Skin of body (tissue), 2 donors: ENCODE data around the gene ABCB1.

- RAMPAGE, long total RNA, result no peak
Measured at GRCh38 chr7:81947997-81948870, 178.4 kb upstream of the HGF start.

GRCh38 chr7:82805321-82805984 lies 357.2 kb downstream of the PCLO start:
- RAMPAGE, long total RNA, result no peak

DNA sequence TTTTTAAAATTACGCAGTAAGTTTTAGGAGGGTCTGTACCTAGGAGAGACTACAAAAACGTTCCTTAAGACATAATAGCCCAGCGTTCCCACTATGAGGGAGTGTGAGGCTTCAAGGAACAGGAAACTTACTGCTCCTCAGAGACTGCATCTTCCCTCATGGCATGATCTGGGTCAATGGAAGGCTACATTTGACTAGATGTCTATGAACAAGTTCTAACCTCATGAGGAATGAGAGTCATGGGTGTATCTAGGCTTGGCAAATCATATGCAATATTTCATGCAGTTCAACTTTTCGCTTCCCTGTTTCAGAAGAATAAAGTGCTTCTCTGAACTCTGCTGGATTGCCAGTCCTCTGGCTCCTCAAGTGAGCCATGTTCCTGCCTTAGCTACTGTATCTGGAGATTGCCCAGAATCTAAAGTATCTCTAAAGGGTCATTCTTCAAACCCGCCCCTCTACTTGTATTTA lies 54.2 kb upstream of the SEMA3A start:
- RAMPAGE, long total RNA, result no peak

GRCh38 chr7:84582751-84583041 lies 388.1 kb upstream of the SEMA3A start:
- RAMPAGE, long total RNA, result no peak

DNA sequence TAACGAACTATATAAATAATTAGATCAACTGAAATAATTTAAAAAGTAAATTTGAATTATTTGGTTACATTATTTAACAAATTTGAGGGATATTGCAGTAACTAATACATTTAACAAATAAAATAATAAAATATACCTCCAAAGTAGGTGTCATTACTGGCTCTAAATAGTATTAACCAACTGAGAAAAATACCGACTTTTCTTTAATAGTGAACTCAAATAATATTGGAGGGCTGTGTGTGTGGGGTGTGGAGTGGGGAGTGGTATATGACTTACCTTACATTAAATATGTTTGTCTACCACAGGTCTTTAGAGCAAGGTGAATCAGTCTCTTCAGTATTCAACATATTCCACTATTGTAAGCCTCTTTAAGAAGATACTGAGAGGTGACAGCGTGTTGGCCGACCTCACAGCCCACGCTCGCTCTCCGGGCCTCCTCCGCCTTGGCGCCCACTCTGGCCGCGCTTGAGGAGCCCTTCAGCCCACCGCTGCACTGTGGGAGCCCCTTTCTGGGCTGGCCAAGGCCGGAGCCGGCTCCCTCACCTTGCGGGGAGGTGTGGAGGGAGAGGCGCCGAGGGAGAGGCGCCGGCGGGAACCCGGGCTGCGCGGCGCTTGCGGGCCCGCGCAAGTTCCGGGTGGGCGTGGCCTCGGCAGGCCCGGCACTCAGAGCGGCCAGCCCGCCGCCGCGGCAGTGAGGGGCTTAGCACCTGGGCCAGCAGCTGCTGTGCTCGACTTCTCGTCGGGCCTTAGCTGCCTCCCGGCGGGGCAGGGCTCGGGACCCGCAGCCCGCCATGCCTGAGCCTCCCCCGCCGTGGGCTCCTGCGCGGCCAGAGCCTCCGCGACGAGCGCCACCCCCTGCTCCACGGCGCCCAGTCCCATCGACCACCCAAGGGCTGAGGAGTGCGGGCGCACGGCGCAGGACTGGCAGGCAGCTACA lies 306.6 kb downstream of the SEMA3D start:
- RAMPAGE, long total RNA, result no peak

GRCh38 chr7:85162910-85163222 lies 24.0 kb downstream of the SEMA3D start:
- RAMPAGE, long total RNA, result no peak

- RAMPAGE, long total RNA, result no peak
Measured at GRCh38 chr7:87038945-87039529, 20.4 kb downstream of the ELAPOR2 start.

GRCh38 chr7:87216485-87217661 lies 2.7 kb downstream of the TMEM243 start:
- RAMPAGE, long total RNA, result no peak

GRCh38 chr7:87450143-87450342 lies 25.4 kb downstream of the ABCB4 start:
- RAMPAGE, long total RNA, result no peak

- RAMPAGE, long total RNA, result no peak
Measured at GRCh38 chr7:87474004-87475056, 1.1 kb downstream of the ABCB4 start.

GRCh38 chr7:87598183-87598606 lies 2.5 kb downstream of the ABCB1 start:
- RAMPAGE, long total RNA, result no peak

GRCh38 chr7:87599181-87599773 lies 1.4 kb downstream of the ABCB1 start:
- RAMPAGE, long total RNA, result no peak

DNA sequence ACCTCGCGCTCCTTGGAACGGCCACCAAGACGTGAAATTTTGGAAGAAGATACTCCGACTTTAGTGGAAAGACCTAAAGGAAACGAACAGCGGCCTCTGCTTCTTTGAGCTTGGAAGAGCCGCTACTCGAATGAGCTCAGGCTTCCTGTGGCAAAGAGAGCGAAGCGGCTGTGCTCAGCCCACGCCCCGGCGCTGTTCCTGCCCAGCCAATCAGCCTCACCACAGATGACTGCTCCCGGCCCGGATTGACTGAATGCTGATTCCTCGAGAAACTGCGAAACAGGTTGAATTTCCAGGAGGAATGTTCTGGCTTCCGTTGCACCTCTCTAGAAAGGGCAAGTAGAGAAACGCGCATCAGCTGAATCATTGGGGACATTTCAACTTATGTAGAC lies at the start of gene ABCB1:
ABCB1 (minus strand) TSS at position 132 of the 392 bp plus-strand sequence.
- RAMPAGE, long total RNA, result no peak

GRCh38 chr7:90173291-90173610 lies 19.0 kb downstream of the STEAP1 start:
- RAMPAGE, long total RNA, result no peak

DNA sequence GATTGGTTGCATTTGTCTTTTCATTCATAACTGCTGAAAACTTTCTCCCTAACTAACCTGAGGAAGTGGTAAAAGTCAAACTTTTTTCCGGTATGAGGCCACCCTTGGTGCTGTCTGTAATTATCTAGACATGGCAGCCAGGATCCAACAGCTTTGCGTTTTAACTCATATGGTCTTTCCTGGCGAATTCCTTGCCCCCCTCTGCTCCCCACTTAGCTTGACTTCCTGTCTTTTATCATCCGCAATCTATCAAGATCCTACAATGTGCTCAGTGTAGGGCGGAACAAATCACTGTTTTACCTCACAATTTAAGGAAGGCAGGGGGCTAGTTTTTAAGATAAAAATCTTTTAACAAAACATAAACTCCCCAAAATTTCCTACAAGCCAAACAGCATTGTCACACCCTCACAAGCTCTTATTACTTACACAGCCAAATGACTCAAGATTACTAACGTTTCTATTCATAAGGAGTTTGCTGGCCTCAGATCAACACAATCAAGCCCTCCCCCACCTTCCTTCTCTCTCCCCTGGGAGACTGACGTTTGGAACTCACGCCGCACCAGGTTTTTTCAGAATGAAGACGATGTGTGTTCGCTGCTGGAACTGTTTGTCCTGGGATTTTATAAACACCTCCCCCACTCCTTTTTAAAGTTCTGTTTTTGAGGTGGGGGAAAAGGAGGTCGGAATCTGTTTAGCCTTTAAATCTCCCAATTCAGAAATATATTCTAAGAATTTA lies 1.3 kb upstream of the CDK14 start:
- RAMPAGE, long total RNA, result no peak

DNA sequence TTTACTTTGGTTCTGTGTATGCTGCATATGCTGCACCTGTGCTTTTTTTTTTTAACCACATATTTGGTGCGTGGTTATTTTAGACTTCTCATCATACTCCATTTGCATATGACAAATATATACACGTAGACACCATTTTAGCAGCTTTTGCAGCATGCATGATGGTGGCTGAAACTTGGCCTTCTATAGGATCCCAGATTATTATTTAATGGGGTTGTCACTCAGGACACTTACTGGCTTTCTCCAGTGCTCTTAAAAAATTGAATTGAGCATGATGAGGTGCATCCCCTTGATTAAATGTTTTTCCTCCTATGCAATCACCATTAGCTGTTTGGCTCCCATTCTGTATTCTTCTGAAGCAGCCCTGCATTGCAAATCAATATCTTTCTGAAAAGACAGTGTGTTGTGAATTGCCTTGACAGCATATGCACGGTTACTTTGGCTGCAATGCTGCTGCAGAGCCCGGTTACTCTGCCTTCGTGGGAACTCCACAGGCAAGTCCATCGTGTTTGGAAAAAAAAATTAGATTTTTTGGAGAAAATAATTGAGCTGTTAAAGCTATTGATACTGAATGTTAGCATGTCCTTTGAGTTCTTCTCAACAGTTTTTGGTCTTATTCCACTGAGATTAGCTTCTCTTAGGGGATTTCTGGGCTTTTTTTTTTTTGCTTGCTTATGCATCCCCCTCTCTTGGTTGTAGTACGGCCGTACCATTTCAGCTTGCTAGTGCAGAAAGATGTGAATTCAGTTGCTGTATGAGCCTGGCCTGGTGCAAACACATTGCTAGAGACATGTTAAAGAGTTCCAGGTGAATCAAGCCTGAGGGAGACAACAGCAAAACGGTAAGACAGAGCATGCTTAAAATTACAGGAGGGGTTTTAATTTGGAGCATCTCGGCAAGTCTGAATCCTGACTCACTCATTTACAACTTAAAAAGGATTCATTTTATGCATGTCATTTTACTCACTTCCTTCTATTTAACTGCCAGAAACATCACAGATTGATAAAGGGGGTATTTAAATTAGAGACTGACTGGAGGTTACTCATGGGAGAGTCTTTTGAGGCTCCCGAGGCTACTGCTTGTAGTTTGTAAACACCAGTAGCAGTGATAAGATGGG lies 113.4 kb downstream of the CDK14 start:
- RAMPAGE, long total RNA, result no peak

DNA sequence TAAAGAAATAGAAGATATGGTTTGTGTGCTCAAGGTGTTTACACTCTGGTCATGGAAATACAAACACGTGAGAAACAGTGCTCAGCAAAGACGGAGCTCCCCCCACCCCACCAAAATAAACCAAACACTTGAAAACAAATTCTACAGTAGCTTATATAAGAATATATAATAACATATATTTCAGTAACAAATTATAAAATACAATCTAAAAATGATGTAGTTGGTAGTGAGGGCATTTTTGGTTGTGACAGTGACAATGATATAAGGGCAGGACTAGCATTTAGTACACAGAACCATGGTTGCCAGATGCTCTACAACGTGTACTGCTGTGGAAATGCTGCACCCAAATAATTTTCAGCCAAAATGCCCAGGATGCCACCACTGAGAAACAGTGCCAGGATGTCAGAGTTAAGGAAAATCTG lies 121.7 kb downstream of the CDK14 start:
- RAMPAGE, long total RNA, result no peak

- RAMPAGE, long total RNA, result no peak
Measured at GRCh38 chr7:90763087-90763553, 167.0 kb downstream of the CDK14 start.

- RAMPAGE, long total RNA, result no peak
Measured at GRCh38 chr7:91265109-91265818, 1.0 kb downstream of the FZD1 start.

DNA sequence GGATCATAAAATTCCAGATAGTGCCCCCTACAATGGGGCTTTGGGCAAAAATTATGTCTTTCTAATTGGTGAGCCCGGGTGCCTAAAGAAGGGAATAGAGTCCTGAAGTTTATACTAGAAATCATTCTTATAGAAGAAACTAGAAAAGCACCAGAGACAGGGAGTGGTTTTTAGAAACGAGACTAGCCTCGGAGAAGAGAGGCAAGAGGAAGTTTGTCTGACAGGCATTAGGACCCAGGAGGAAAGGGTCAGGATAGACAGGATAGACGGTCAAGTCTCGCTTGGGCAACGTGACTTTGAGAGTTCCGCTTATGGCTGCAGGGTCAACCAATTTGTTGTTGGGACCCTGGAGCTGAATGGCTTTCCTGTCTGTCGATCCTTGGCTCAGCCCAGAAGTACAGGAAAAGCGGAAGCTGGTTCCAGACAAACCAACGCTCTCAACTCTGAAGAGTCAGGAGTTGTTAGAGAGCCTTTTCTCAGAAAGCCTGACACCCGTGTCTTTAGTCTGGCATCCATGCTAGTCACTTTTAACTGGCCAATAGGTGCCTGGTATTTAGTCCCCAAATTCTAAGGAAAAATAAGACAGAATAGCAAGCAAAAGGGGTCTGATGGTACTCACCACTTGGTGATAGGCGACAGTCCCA lies 191.2 kb downstream of the FZD1 start:
- RAMPAGE, long total RNA, result no peak